Metastatic Liver Carcinoma in the Lung (tissue), 2 donors: ENCODE measurements around a stretch of chr21.

- PRO-cap, 2 experiments: no peak in any of the 2 experiments
Observed at GRCh38 chr21:37551670-37552512, 185.3 kb downstream of the DYRK1A start.

- PRO-cap, 2 experiments: peak in 2 of 2 experiments; most common plus-strand start chr21:37563978 (in 1); most common minus-strand start chr21:37563888 (in 1)
Observed at GRCh38 chr21:37563277-37564323, 197.0 kb downstream of the DYRK1A start.

- PRO-cap, 2 experiments: no peak in any of the 2 experiments
Observed at GRCh38 chr21:37593027-37593348, 226.4 kb downstream of the DYRK1A start.

DNA sequence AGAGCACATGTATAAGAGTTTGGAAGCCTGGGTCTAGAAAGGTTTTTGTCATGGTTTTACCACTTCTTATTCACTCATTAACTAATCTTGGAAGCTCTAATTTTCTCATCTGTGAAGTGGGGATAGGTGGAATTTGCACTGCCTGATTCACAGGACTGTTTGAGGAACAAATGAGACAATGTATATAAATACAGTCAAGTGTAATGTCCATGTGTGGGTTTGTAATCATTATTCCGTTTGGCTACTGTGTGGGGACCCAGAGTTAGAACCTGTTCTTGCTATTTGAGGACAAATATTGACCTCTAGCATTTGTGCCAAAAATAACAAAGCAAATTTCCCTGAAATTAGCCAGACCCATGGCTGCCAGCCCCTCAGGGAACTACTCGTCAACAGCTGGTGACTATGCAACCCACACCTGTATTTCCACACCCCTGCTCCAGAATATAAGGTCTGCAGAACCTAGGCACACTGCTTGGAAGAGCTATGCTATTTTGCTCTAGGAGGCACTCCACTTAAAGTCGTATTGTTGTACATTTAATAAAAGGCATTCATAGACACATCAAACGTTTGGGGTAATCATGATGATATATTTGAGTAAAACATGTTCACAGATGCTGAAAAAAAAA is 70.7 kb downstream of the KCNJ6 start:
- PRO-cap, 2 experiments: no peak in any of the 2 experiments

DNA sequence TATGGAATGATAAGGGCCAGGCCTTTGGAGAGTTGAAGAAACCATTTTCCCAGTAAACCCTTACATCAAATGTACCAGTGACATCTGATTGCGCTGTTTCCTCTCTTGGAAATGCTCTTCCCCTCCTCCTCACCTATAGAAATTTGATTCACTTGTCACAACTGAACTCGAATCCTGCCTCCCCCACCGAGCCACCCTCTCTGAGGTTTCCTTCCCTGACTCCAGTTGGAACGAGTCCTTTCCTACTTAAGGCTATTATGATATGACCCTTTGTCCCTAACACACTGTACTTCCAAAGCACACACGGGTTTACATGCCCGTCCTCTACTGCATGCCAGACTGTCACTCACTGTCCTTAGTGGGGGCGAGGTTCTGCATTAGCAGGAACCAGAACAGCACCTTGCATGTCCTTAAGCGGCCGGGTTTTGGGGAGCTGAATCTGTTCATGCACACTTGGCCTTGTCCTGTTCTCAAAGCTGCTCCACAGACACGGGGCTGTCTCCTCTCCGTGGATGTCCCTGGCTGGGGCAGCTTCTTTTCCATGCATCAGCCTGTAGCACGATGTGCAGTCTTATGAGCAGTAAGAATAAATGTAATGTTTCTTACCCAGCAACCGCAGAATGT is 164.6 kb upstream of the KCNJ6 start:
- PRO-cap, 2 experiments: no peak in any of the 2 experiments

GRCh38 chr21:38240949-38241679 is 15.7 kb upstream of the KCNJ15 start:
- PRO-cap, 2 experiments: no peak in any of the 2 experiments

DNA sequence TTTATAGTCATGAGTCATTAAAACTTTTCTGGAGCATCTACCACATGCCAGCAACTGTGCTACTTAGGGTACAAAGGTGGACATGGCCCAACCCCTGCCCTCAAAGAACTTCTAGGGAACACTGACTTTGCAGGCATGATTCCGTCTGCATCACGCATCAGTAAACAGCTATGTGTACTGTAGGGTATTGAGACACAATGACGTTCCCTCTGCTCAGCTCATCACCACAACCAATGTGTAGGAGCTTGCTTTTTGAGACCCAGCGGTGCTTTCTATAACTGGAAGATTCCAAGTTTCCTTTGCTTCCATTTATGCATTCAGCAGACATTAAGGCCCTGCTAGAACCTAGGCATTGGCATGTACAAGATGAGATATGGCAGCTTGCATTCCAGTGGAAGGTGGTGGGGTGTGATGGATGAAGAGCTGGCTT is 21.1 kb downstream of the KCNJ15 start:
- PRO-cap, 2 experiments: no peak in any of the 2 experiments

DNA sequence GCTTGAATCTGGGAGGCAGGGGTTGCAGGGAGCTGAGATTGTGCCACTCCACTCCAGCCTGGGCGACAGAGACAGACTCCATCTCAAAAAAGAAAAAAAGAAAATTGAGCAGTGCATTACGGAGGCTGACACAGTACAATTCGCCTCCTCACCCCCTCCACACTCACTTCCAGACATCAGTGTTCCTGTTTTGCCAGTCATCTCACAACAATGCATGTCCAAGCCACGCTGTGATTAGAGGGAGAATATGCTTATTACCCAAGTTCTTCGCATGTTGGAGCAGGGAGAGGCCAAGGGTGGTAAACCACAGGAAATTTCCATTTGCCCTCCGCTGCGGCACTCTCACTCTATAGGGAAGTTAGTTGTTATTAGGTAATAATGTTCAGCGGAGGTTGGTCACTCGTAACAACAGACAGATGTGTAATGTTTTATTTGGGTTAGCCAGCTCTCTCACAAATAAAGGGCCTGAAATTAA is 32.9 kb downstream of the KCNJ15 start:
- PRO-cap, 2 experiments: no peak in any of the 2 experiments

DNA sequence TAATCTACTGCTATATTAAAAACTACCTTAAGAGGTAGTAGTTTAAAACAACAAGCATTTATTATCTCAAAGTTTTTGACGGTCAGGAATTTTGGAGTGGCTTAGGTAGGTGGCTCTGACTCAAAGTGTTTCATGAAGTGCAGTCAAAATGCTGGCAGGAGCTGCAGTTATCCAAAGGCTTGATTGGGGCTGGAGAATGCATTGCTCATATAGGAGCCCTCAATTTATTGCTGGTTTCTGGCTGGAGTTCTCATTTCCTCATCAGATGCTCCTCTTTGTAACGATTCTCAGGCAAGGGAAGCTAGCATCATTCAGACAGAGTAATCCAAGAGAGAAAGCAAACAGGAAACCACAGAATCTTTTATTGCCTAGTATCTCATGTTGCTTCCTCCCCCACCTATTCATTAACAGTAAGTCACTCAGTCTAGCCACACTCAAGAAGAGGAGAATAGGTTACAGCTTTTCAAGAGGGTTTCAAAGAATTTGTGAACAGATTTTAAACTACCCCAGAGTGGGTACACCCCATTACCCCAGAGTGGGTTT is 66.9 kb downstream of the KCNJ15 start:
- PRO-cap, 2 experiments: no peak in any of the 2 experiments

DNA sequence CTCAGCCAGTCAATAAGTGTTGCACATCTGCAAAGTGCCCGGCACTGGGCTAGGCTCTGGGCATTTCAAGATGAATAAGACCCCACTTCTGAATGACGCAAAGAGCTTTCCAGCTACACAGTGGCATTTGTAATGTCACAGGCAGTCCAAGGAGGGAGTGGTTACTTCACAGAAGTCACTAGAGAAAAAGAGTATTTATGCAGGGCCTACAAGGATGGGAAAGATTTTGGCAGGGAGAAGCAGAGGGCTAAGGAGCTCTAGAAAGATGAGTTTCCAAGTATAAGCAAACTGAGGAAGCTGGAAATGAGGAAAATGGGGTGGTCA is 93.3 kb downstream of the KCNJ15 start:
- PRO-cap, 2 experiments: peak in 1 of 2 experiments; most common plus-strand start position 222 of the sequence (in 1)

DNA sequence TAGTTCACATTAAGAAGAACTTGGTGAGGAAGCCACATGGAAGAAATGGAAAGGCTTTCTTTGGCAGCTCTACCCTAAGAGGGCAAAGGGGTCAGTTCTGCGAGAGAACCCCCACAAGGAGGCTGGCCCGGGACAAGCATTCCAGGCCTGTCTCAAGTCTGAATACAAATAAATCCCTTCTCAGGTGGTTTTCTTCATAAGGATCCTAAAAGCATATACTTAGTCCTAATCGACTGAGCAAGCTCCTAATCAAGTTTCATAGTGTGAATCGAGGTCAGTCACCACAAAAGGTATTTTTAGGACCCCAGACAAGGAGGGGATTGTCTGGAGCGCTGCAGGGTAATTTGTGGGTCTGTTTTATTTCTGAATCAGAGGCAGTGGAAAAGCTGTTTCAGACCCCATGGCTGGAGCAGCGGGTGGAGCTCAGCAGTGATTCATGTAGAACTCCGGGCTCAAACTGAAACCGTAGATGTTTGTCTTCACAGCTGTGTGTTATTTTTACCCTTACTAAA is 63.2 kb downstream of the ERG start:
- PRO-cap, 2 experiments: no peak in any of the 2 experiments

GRCh38 chr21:38455218-38455546 is 43.1 kb downstream of the ERG start:
- PRO-cap, 2 experiments: no peak in any of the 2 experiments

GRCh38 chr21:38490588-38491062 is 7.7 kb downstream of the ERG start:
- PRO-cap, 2 experiments: no peak in any of the 2 experiments

GRCh38 chr21:38804363-38805412 is 1.0 kb upstream of the ETS2 start:
- PRO-cap, 2 experiments: peak in 2 of 2 experiments; most common plus-strand start chr21:38804781 (in 1); most common minus-strand start chr21:38805130 (in 2)

DNA sequence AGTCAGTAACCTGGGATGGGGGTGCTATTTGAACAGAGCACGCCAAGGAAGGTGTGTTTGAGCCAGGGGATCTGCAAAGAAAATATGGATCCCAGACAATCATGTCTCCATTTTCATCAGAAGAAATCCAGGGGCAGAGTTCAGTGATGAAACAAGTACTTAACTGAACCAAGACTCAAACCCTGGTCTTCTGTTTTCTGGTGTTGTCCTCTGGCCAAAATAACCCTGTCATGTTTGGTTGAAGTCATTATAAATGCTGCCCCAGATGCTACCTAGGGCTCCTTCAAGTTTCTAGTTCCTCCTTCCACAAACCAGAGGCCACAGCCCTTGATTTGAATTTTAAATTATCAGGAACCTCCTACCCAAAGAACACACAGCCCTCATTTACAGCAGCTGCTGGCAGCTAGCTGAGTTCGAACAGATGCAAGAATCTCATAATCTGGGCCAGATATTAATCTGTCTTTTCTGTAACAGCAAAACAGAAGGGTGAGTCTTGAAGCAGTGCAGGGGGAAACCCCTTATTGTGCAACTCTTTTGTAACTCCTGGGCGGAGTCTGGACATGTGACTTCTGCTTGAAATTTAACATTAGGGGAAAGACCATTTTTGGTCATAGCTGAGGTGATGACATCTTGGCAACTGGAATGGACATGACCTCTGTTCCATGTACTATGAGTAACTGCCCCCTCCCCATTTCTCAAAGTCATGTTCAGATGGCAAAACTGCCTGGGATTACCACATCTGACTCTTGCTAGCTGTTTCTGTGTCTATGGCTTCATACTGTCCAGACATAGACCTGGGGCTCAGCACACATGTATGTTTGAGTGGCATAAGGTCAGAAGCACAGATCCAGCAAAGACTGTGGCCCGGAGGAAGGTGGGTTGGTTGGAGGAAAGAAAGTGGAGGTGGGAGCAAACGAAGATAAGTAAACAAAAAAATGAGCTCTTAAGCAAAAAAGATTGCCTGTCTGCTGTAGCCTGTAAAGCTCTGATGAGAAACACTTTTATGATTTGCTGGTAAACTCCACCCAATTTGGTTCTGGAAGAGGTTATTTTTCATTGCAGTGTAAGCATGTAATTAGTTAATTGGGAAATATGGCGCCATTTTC is 25.8 kb downstream of the ETS2 start:
- PRO-cap, 2 experiments: no peak in any of the 2 experiments

DNA sequence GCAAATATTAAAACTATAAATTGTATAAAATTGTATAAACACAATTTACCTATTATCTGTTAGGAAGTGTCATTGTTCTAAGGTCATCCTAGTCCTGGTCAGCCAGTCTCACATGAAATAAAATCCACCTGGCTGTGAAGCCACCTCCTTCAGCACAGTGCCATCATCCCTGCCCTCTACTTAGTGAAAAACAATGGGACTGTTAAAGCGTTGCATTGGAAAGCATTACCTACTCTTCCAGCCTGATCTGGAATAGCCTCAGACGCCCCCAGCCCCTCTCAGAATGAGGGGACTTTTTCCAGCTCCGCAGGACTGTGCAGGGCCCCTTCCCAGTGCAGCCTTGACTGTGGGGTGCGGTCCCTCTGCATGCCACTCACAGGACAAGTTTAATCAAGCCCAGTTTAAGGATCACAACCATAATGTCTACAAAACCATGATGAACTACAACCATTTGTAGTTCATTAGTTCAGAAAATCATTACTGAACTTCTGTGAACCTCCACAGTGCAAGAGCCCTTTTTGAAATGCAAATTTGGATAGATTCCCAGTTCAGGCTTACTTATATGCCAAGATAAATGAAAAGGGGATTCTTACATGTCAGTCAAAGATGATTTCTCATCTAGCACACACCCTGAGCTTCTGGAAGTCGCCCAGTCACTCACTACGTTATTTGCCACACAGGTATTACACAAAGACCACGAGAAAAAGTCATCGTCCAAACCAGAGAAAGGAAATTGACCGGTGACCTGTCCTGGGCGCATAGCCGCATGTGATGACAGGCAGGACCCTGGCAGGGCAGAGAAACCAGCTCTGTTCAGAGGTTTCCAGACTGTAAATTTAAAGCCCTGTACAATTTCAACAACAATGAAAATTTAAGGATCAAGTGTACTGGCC is 41.7 kb downstream of the ETS2 start:
- PRO-cap, 2 experiments: peak in 1 of 2 experiments; most common plus-strand start position 767 of the sequence (in 1); most common minus-strand start position 667 of the sequence (in 1)

DNA sequence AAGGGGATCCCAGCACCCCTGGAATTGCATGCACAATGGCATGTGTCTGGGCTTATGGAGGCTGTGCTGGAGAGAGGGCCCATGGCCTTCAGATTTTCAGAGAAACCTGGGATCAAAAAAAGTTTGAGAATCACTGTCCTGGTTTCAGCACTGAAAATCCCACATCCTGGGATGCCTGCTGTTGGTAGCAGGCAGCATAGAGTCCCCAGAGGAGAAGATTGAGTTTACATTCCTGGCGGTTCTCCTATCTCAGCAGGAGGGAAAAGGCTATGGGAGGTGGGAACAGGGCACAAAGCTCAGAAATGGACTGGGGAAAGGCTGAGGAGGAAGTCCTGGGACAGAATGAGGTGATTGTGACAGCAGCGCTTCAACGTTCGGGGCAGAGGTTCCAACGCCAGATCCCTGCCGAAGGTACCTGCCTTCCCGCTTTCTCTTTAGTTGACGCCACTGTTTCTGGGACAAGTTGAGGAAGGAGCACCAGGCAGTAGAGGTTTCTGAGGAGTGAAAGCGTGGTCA is 103.4 kb downstream of the ETS2 start:
- PRO-cap, 2 experiments: peak in 1 of 2 experiments; most common plus-strand start position 299 of the sequence (in 1)

GRCh38 chr21:38954350-38954724 is 148.6 kb downstream of the ETS2 start:
- PRO-cap, 2 experiments: no peak in any of the 2 experiments

- PRO-cap, 2 experiments: no peak in any of the 2 experiments
Observed at GRCh38 chr21:38956549-38957541, 151.1 kb downstream of the ETS2 start.

- PRO-cap, 2 experiments: no peak in any of the 2 experiments
Observed at GRCh38 chr21:39047906-39048414, 135.3 kb downstream of the PSMG1 start.